Colic lymph node (tissue), 1 donor: ENCODE measurements around a stretch of chr9.

DNA sequence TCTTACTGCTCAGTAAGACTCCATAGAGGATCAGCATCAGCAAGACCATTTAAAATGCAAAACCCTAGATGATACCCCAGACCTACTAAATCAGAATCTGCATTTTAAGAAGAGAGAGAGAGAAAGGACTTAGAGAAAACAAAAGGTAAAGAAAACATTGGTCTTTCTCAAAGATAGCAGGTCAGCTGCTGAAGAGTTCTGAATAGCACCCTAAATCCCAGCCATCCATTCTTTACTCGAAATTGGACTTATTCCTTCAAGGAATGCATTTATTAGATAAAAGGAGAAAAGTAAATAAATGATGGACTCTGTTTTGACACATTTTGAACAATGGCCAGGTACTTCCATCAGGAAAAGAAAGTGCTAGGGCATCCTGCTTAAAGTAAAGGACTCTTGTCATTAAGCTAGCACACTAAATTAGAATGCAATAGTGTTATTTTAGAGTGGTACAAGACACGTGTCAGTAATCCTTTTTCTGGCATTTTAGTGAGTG lies 82.4 kb upstream of the IFNE start:
- PRO-cap = no peak

DNA sequence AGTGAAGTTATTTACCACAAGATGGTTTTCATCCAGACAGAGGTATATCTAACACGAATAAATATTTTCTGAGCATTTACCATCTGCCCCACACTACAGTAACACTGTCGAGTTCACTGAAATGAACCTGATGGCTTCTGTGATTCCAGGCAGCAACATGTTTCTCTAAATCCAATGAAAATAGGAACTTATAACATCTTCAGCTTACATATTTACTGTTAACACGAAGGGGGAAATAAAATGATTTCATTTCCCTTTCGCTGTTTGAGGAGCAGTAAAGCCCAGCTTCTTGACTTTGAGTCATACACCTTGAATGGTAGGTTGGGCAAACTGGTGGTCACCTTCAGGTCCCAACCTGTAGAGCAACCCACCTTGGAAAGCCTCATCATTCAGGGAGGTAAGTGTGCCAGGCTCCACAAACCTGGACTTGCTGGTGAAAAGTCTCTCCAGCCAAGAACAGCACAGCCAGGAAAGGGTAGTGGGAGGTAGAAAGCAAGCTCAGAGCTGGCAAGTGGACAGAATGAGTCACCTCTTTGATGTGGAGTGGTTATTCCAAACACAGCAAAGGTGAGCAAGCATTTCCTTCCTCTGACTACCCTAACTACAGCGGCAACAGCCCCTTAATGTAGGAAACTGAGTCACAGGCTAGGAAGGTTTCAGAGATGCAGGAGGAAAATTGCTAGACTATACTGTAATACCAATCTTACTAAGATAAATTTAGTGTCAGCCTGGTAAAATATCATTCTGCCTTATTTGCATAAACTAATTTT lies 117.7 kb upstream of the MTAP start:
- PRO-cap = no peak

DNA sequence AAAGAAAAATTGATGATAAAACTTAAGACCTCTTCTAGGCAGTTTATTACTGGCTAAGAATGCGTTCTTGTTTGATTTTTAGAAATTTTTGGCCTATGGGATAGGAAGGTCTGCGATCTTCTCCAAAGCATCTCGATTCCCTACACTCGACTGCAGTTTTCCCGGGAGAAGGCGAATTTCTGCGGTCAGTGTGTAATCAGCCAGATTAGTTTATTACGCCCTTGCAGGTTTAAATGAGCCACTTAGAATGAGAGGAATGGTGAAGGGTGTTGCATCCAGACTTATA lies 1.2 kb downstream of the MTAP start:
- PRO-cap = no peak

DNA sequence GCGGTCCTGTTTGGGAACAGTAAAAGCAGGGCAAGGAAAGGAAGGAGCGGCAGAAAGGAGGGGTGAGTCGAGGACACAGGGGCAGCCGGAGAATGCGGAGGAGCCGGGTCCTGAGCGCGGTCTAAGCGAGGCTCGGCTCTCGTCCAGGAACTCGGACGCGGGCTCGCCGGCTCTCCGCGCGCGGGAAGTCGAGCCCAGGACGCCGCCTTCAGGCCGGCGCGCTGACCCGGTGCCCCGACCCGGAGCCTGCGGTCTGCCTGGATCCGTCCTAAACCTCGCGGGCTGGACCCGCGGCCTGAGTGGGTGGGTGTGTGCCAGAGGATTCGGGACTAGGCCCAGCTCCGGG lies 13.5 kb downstream of the CDKN2B start:
- PRO-cap = no peak

DNA sequence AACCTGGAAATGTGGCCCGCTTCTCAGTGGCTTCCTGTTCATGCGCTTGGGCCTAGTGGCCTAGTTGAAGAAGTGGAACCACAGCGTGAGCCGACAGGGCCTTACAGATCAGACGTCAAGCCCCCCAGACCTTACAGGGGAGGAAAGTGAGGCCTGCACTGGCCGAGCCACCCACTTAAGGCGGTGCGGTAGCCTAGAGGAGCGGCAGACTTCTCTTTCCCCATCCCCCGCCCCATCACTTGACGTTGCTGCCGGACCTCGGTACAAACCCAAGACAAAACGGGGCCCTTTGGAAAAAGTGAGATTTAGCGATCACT lies 13.2 kb downstream of the CDKN2B start:
- PRO-cap = no peak

GRCh38 chr9:22041736-22042357 lies 32.7 kb upstream of the CDKN2B start:
- PRO-cap = no peak

GRCh38 chr9:22237964-22238542 lies 208.6 kb upstream of the DMRTA1 start:
- PRO-cap = no peak

DNA sequence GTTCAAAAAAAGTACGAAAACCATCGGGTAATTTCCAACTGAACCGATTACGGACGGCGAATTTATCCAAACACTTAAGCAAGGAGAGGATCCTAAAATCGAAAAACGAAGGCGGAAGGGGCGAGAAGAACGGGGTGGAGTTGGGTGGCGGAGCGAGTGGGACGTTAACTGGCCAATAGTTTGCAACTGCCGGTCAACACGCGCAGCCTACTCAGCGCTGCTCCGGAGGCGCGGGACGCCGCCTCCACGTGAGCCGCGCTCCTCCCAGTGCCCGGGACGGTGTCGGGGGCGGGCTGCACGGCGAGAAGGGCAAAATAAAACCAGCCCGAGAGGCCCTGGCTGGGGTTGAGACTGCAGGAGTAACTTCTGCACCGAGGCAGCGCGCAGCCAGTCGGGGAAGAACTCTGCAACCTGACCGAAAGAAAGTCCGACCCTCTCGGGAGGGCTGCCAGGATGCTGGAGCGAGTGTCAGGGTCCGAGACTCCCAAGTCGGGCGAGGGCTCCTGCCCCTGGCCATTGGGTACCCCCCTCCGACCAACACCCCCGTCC lies 24.9 kb upstream of the ELAVL2 start:
- PRO-cap = no peak

DNA sequence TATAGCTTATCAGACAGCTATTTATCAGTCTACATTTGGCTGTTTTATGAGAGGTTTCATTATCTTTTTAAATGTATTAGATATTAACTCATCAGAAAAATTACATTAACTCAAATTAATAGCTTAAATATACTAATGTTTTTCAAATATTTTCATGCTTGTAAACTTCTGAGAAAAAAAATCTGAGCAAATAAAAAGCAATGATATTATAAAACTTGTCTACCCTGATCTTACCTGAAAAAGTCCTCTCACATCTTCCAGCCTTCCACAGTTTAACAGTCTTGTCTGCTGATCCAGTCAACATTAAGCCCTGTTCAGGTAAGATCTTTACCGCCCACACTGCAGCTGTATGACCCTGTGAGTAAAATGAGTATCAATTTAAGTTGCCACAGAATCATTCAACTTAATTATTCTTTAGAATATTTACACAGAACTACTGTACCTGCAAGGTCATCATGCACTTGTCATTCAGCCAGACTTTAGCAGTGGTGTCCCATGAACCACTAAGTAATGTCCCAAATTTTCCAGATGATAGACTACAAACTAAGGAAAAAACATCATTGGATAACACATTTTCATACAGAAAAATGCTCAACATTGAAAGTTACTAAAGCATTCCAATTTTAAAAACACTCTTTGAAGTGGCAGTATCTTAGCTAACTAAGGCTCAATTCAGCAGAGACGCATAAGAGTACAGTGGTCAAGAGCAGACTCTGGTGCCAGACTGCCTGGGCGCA lies 19.0 kb downstream of the PLAA start:
- PRO-cap = no peak

DNA sequence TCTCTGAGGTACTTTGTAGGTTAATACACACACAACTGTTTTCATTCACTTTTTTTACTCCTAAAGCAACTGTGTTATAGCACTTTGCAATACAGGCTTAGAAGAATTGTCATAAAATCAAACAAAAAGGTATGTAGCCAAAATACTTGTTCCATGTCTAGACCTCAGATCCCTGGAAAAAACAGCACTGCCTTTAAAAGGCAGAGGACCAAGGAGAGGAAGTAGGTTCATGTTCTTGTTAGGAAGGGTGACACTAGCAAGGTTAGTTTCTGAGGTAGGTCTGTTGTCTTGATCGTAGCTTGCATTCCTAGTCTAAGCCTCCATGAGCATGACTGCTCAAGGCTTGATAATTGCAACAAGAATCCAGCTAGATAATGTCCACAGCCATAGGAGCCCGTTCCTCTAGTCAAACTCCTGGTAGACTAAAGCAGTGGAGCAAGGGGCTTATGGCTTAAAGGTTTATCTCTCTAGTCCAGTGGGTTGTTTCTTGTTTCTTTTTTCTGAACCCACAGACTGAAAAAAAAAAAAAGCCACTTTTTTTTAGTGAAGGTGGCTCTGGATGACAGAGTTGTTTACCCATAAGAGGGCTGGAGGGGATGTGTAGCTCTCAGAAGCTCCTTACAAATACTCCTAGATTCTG lies 2.1 kb downstream of the TEK start:
- PRO-cap = no peak

DNA sequence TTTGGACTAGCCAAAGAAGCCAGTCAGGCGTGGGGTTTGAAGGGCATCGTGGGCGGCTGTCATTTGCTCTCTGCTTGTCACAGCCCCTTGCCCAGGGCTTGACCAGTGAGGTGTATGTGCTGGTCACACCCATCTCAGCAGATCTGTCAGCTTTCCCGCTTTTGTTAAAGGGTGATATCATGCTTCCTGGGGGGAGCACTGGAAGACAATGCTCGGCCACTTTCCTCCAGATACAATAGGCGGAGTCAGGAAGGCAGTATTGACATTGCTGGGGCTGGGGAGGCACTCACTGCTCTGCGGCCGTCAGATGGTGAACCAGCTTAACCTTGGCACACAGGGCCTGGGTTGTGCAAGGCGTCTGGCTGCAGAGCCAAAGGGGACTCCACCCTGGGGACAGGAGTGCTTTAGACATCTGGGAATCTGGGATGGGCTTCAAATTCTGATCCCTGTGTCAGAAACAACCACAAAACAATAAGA lies 8.7 kb downstream of the TEK start:
- PRO-cap = no peak

DNA sequence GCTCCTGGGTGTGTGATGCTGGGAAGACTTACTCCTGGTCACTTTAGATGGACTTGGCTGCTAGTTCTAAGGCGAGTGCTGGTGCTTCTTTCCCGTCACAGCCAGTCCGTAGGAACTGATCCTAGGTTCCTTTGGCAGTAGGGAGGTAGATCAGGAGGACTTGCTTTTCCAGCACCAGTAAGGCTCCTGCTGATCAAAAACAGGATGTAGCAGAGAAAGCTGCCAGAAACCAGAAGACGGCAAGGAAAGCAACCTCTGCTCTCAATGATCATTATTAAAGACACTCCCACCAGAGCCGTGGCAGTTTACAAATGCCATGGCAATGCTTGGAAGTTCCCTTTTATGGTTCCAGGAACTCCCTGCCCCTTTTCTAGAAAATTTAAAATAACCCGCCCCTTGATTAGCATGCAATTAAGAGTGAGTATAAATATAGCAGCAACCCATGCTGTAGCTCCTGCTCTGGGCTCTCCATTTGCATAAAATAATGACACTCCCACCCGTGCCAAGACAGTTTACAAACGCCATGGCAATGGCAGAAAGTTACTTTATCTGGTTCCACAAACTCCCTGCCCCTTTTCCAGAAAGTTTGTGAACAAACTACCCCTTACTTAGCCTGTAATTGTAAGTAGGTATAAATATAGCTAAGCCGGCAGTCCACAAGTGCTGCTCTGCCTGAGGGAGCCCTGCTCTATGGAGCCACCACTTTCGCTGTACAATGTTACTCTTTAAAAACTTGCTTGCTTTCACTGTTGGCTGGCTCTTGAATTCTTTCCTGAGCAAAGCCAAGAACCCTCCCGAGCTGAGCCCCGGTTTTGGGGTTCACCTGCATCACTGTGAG lies 16.0 kb downstream of the EQTN start:
- PRO-cap = no peak

GRCh38 chr9:27371628-27371814 lies 74.6 kb upstream of the EQTN start:
- PRO-cap = no peak

- PRO-cap = no peak
These were observed 97.5 kb upstream of the IFNK start for GRCh38 chr9:27426515-27427124.

DNA sequence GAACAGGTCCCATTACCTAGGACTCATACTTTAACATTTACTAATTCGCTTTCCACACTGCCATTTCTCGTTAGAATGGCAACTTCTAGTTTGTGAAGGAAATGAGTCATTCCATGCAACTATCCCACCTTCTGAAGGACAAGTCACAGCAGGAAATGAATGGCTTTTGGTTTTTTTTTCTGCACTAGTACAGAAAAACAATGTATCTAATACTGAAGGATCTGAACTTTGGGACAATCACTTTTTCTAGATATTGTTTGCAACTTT lies 24.6 kb upstream of the IFNK start:
- PRO-cap = no peak

- PRO-cap = bidirectional peak, plus-strand start at chr9:27529153, minus-strand start at chr9:27529142
These were observed 619 bp downstream of the MOB3B start for GRCh38 chr9:27528916-27529474.

GRCh38 chr9:27547896-27548249 lies 18.3 kb upstream of the MOB3B start:
- PRO-cap = no peak

GRCh38 chr9:27749642-27750390 lies 176.5 kb upstream of the C9orf72 start:
- PRO-cap = no peak

GRCh38 chr9:31334697-31335393 lies 1049.6 kb upstream of the ACO1 start:
- PRO-cap = no peak

- PRO-cap = no peak
These were observed 627.9 kb upstream of the ACO1 start for GRCh38 chr9:31756451-31756937.